GM19239 (cell line): ENCODE results near the gene SPATA16.

DNA sequence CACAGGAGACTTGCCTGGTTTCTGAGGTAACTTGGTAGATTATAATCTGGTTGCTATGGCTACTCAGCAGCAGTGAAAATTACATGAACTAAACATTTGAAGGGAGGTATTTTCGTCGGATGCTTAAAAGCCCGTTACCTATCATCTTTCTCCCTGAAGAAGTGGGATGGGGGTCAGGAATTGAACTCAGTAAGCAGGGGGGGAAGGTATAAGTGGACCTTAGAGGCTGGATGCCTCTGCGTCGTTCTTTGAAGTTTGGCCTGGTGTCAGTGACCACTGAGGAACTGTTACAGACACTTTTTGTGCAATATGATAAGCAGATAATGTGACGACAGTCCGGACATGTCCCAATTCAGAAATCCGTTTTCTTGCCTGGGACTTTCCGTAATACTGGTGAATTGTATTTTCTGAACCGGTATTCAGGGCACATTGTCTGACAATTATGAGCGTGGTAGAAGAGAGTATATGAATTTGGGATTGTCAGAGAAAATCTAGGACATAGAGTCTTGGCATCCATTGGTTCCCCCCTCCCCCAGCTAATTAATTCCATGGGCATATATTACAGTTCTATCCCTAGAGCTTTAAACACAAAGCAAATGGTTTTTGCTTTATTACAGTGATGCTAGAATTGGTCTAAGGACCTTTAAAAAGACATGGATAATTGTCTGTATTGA lies 91.1 kb downstream of the FNDC3B start:
- RRBS: 96% methylated on average over 2 of the region's 11 CpGs

DNA sequence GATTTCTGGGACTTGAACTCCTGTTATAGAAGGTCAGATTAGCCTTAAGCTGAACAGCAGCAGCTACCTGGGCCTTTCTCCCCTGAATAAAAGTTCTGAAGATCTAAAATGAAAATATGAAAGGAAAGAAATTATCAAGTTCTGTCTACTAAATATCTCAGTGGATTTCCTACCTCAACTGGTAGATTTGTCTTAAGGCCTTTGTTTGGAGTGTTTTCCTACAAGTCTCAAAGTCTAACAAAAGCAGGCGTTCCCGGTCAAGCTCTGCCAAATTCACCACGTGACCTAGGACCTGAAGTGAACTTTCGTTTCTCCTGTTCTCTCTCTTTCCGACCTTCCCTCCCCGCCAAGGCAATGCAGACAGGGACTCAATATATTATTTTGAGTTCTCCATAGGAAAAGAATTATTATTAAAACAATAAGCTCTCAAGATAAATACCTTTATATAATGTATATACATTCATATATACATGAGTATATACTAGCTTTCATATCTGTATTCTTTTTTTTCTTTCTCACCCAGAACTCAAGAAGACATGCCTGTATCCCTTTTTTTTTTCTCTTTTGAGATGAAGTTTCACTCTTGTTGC lies 71.3 kb upstream of the TNFSF10 start:
- RRBS: no CpG with 5 or more reads among the region's 6 CpGs

DNA sequence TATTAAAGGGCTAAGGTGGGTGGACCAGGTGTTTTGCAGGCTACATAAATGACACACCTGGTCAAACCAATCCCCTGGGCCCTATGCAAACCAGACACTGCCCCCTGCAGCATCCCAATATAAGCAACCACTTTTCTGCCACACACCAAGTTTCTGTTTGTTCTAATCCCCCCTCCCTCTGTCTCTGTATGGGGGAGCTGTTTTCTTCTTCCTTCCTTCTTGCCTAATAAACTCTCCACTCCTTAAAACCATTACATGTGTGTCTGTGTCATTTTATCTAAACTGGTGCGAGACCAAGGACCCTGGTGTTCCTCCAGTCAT lies 44.6 kb downstream of the NCEH1 start:
- RRBS: no CpG with 5 or more reads among the region's 1 CpG

DNA sequence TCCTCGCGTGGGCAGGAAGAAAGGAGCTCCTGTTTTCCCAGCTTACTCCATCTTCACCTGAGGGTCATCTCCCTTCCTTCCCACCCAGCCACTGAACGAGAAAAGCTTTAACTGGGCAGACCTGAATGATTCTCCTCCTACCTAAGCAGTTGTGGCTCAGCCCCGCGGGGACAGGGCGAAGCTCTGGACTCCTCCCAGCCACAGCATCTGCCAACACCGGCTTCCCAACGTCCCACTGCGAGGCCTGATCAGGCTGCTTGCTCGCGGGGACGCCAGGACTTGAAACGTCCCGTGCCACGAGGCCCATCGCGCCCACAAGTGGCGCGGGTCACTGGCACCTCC lies at the start of gene SPATA16:
Gene SPATA16 (minus strand): TSS at position 274 of the 342 bp plus-strand sequence.
- RRBS: no CpG with 5 or more reads among the region's 19 CpGs

DNA sequence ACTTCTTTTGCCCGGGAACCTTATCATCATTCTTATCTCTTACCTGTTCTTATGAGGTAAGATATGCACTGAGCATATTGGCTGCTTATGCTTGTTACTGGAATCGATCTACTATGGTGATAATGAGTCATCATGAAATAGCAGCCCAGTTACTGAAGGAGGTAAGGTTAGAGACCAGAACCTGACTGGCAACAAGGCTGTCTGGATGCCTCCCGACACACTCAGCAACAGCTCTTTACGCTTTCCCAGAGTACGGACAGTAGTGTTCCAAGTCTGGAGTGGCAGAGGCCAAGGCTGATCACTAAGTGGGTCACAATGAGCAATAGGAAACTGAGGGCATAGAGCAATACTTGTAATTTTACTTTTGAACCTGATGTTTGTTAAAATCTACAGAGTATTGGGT lies 314.1 kb downstream of the NLGN1 start:
- RRBS: no CpG with 5 or more reads among the region's 5 CpGs

- RRBS: no CpG with 5 or more reads among the region's 16 CpGs
These were observed 870.4 kb downstream of the TBL1XR1 start for GRCh38 chr3:176326618-176327488.

DNA sequence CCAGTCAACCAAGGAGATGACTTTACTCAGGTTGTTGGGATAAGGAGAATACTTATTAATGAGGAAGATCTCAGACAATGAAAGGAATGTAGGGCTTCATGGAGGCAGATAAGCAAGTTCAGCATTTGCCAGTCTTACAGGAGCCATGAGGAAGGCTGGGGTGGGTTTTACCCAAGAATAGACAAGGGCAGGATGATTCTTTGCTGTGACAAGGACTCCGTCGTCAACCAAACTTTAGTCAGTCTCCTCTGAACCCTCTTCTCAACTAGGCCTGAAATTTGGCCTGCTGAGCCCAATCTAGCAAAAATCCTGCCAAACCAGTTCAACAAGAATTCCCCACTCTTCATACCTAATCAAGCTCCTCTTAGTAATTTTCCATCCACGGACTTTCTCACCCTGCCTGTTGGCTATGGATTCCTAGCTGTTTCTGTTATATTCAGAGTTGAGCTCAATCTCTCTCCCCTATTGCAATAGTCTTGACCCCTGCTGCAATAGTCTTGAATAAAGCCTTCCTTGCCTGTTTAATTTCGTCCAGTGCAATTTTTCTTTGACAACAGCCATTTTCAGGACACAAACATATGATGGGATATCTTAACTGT lies 280.5 kb downstream of the TBL1XR1 start:
- RRBS: no CpG with 5 or more reads among the region's 4 CpGs

- RRBS: no CpG with 5 or more reads among the region's 1 CpG
These were observed 177.7 kb downstream of the TBL1XR1 start for GRCh38 chr3:177019601-177020004.

GRCh38 chr3:177024445-177025427 lies 172.5 kb downstream of the TBL1XR1 start:
- RRBS: no CpG with 5 or more reads among the region's 2 CpGs

DNA sequence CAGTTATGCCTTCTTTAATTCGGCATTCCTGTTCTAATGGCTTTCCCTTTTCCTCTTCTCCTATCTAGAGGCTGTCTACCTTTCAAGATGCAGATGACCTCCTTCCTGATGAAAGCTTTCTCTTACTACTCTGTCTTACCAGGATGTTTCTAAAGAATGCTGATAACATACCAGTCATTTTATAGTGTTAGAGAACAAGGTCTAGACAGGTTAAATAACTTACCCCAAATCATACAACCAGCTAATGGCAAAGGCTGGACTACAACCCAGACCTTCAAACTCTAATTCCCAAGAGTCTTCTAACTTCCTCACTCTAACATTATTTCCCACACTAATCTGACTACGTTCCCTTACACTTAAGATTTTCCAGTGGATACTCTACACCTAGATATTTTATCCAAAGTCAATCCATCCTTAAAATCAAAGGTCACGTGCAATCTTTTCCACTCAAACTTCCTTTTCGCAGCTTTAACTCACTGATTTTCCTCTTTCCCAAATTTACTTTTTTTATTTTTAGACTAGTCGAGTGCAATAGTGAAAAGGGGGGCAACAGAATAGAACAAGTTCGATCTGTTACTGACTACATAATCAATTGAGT lies 77.0 kb downstream of the TBL1XR1 start:
- RRBS: no CpG with 5 or more reads among the region's 6 CpGs

- RRBS: no CpG with 5 or more reads among the region's 9 CpGs
These were observed 3.2 kb downstream of the TBL1XR1 start for GRCh38 chr3:177193772-177194770.

DNA sequence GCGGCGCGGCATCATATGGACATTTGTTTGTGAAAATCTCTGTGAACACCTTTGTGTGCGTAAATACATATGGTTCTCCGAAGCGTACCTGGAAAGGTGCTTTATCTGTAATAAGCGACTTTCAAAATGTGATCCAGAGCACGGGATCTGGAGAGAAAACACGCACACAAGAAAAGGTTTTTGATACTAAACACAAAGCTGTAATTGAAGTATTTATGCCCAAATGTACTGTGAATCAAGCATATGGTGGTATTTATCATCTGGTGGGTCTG lies 713 bp upstream of the TBL1XR1 start:
- RRBS: no CpG with 5 or more reads among the region's 9 CpGs

GRCh38 chr3:177201700-177201963 lies 4.3 kb upstream of the TBL1XR1 start:
- RRBS: no CpG with 5 or more reads among the region's 6 CpGs

DNA sequence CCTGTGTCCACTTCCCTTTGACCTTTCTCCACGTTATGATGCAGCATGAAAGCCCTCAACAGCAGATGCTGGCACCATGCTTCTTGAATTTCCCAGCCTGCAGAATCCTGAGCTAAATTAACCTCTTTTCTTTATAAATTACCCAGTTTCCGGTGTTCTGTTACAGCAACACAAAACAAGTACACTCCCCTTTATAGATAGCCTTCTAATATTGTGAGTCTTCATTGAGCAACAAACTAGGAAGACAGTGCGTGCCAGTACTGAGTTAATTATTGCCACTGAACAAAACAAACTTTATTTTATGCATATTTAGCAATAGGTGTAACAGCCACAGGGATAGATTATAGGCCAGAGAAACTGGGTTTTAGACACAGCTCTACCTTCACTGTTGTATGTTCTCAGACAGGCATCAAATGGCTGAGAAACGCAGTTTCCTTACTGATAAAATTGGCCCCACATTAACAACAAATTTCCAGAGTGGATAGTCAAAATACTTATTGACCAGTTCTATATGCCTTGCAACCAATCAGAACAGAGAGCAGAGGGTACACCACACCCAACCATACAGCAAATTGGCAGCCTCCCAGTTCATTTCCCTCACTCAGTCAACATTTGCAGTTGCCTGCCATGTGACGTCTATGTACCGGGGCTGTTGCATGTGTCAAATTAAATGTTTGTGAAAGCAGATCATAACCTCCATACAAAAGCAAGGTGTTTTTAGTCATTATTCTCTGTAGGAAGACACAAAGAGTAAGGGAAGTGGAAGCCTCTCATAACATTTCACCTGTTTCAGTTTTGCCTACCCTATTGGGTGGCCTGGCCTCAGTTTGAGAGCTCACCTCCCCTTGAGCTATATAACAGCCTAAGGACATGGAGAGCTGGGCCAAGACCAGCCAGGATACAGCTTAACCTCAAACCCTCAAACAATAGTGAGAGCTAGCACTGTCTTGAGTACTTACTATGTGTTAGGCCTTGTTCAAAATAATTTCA lies 14.6 kb upstream of the TBL1XR1 start:
- RRBS: no CpG with 5 or more reads among the region's 6 CpGs

DNA sequence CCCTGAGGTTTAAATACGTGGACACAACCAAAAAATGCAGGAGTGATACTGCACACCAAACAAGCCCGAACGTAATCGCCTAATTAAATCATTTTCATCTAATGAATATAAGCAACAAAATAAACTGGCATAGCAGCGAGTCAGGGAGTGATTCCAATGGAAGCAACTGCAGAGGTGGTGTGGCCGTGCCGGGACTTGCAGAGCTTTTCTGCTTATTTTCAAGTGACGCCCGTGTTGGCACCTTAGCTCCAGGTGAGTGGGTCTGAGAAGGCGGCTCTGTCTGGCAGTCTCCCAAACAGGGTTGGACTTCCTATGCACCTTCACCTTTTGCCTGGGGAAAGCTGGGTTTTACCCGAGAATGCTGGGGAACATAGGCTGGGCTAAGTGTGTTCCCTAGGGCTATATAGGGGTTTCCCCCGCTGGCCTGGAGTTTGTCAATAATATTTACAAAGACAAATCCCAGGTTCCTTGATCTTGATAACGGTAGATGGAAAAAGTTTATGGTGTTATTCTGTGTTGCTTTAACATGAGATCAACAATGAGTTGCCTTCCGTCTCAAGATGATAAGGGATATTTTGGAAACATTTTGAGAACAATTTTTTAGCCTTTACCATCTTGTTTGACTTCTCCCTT lies 179.9 kb upstream of the TBL1XR1 start:
- RRBS: no CpG with 5 or more reads among the region's 14 CpGs

DNA sequence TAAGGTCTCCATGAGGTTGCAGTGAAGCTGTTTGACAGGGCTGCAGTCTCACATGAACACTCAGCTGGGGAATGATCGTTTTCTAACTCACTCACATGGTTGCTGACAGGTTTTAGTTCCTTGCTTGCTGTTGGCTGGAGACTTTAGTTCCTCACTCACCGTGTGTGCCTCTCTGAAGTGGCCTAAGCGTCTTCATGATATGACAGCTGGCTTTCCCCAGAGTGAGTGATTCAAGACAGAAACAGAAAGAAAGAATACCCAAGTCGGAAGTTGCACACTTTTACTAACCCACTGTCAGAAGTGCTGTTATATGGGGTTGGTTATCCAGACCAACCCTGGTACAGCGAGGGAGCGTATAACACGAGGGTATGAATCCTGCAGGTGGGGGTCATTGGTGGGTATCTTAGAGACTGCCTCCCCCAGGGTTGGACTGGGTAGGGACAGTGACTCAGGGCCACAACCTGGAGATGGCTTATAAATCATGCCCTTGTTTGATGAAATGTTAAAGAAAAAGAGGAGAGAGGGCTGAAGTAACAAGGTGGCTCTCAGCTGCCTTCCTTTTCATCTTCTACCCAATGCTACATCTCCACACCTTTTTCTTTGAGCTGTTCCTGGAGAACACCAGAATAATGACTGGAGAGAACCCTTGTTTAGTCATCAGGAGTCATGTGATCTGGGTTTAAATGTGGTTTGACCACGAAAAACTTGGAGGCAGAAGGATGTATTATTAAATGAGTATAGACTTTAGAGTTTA lies 230.0 kb upstream of the TBL1XR1 start:
- RRBS: no CpG with 5 or more reads among the region's 8 CpGs

DNA sequence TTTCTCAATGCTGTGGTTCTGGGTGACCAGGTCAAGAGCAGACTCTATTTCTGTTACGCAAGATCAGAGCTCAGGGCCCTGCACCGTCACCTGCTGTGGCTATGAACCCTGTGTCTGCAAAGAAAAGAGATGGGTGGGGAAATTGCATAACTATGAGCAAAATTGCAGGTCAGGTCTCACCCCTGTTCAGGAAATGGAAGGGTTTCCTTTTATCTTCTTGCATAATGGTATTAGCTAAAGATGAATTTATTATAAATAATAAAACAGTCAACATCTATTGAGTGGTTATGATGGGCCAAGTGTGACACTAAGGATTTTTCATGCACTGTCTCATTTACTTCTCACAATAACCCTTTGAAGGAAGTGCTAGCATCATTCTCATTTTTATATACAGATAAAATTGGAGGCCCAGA lies 252.5 kb upstream of the TBL1XR1 start:
- RRBS: no CpG with 5 or more reads among the region's 2 CpGs

GRCh38 chr3:177452309-177453342 lies 255.3 kb upstream of the TBL1XR1 start:
- RRBS: no CpG with 5 or more reads among the region's 7 CpGs

GRCh38 chr3:177642302-177643148 lies 445.2 kb upstream of the TBL1XR1 start:
- RRBS: no CpG with 5 or more reads among the region's 8 CpGs